ENCODE data around the genes NMB, SEC11A and AKAP13.

GRCh38 chr15:82093597-82094137 is 47.8 kb upstream of the MEX3B start:
- RRBS = no CpG with 5 or more reads among the region's 15 CpGs

DNA sequence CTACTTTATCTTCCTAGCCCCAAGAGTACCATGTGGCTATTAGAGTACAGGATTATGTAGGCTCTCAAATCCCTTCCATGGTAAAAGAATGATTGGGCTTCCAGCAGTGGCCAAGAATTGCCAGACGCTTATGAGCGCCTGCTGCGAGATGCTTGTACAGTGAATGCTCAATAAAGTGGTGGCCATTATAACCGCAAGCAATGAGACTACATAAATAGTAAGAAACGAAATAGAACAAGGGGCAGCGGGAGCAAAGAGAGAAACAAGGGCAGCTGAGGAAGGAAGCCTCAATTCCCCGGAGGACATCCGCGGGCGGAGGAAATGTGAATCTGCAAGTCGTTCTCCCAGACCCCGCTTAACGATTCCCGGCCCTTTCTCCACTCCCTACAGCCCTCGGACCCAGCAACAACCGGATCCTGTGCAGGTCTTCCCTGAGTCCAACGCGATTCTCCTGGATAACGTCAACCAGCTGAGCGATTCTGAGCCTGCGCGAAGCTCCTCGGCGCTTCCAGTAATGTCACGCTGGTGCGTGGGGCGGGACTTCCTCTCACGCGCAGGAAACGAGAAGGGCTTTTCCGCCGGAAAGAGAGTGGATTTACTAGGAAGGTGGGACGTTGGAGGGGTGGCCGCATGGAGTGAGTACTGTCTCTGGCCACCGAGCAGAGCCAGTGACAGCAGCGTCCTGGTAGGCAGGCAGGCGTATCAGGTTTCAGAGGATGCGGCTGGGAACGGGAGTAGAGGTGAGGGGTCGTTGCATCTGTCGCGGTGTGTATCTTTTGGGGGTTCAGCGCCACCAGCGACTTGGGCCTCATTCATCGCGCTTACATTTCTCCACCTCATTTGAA is 40.5 kb upstream of the AP3B2 start:
- RRBS = under 1% methylated on average over 10 of the region's 46 CpGs

- RRBS = under 1% methylated on average over 78 of the region's 121 CpGs
These were observed 636 bp downstream of the WHAMM start for GRCh38 chr15:82809763-82810765.

DNA sequence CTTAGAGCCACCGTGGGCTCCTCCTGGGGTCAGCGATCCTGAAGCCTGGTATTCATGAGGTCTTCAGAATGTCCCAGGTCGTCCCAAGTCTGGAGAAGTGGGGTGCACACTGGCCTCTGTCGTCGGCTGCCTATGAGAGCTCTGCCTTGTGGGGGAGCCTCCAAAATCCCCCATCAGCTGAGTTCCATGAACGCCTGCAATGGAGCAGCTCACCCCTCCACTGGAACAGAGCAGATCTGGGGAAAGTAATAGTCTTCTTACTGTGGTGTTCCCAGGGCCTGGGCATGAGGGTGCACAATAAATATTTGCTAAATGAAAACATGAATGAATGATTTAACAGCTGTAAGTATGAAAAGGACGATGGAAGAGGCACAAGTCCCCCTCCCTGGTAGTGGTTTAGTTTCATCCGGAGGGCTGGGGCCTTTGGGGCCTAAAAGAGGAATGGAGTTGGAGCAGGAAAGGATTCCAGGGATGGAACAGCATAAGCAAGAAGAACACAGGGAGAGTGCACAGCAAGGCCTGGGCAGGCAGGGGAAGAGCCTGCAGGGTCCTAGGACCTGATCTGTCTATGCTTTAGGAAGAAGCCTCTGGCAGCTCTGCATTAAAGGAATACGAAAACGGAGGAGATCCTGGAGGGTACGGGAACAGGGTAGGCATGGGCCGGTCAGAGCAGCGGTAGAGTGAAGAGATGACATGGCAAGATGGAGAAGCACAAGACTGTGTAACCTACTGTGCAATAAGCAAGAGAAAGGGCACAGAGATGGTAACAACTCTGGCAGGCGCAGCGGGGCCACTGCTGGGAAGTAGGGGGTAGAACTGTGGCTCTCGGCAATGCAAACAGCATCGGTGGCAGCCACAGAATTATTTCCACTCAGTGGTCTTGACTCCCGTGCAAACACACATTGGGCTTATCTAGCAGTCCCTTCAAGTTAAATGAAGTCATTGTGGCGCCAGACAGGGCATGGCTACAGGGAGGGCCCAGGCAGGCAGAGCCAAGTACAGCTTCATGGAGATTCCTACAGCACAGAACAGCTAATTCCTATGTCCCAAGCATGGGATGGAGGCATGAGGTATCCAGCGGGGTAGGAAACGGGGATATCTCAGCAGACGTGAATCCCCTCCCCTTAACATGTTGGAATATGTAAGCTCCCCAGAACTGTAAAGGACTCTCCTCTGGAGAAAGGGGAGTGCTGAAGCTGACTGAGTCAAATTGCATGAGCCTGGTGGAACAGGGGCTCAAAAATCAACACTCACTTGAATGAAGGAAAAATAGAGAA is 28.6 kb downstream of the WHAMM start:
- RRBS = no CpG with 5 or more reads among the region's 22 CpGs

- RRBS = no CpG with 5 or more reads among the region's 1 CpG
These were observed 6.9 kb downstream of the HDGFL3 start for GRCh38 chr15:83200705-83201157.

DNA sequence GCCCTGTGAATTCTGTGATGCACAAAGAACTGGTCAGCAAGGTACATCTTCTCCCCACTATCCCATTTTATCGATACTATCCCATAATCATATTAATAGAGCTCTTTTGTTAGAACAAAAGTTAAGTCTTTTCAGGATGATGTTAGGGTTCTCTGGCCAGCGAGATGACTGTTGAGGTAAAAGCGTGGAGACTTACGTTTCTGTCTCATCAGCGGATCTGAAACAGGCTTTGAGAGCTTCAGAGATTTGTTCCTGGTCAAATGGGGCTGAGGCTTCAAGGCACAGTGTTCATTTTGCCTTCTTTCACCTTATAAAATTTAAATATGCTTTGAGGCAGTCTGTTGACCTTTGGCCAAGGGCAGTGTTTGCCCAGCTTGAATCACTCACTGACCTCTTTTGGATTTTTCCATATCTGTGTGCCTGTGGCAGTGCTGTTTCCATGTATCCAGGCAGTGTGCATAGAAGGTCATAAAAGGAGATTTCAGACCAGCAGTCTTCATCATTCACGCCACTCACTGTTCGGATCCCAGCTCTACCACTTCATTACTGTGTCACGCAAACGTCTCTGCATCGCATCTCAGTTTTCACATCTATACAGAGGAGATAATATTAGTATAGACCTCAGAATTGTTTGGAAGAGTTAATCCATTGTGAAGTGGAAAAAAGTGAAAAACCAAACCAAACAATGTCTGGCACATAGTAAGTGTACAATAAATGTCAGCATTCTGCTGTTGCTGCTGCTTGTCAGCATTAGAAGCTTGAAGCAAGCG is 3.2 kb downstream of the ADAMTSL3 start:
- RRBS = no CpG with 5 or more reads among the region's 11 CpGs

GRCh38 chr15:84421912-84422355 is 178.9 kb upstream of the ZSCAN2 start:
- RRBS = no CpG with 5 or more reads among the region's 36 CpGs

DNA sequence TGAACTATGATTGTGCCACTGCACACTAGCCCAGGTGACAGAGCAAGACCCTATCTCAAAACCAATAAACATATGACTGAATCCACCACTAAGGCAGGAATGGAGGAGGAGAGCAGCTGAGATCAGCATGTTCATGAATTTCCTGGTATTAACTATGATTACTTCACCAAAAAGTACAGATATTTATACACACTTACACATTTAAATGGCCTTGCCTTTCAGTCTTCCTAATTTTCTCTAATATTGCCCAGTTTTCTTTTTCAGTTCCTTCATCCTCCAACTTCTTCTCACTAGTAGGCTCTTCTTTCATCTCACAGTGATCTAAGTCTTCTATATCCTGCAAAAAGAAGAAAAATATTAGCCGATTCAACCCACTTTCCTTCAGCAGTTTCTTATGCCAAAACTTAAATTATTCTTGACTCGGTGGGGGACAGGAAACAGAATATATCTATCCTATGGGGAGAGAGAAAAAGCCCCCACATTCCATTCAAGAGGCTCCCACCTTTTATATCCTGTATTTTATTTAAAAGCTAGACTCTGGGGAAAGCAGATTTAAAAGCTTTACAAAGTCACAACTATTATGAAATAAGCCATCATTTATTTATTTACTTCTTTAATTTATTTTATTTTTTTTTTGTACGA is 58.7 kb upstream of the ZSCAN2 start:
- RRBS = no CpG with 5 or more reads among the region's 3 CpGs

- RRBS = 10% methylated on average over 31 of the region's 70 CpGs
These were observed 20.2 kb downstream of the WDR73 start for GRCh38 chr15:84633720-84634385.

GRCh38 chr15:84657820-84658966 is at the start of gene NMB:
TSS of gene NMB (minus strand) at chr15:84658199.
- RRBS = 6% methylated on average over 17 of the region's 78 CpGs

DNA sequence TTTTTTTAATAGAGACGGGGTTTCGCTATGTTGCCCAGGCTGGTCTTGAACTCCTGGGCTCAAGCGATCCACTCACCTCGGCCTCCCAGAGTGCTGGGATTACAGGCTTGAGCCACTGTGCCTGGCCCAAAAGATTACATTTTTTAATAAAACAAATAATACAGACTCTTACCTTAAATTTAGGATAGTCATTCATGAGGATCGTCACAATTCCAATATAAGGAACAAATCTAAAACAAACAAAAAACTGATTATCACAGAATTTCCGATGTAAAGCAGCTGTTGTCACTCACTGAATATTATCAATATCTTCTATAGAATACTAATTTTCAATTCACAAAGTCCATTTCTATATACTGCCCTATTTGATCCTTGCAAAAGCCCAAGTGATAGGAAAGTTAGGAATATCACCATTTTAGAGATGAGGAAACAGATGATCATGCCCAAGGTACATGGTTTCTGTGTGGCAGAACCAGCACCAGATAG is 12.6 kb upstream of the NMB start:
- RRBS = no CpG with 5 or more reads among the region's 6 CpGs

DNA sequence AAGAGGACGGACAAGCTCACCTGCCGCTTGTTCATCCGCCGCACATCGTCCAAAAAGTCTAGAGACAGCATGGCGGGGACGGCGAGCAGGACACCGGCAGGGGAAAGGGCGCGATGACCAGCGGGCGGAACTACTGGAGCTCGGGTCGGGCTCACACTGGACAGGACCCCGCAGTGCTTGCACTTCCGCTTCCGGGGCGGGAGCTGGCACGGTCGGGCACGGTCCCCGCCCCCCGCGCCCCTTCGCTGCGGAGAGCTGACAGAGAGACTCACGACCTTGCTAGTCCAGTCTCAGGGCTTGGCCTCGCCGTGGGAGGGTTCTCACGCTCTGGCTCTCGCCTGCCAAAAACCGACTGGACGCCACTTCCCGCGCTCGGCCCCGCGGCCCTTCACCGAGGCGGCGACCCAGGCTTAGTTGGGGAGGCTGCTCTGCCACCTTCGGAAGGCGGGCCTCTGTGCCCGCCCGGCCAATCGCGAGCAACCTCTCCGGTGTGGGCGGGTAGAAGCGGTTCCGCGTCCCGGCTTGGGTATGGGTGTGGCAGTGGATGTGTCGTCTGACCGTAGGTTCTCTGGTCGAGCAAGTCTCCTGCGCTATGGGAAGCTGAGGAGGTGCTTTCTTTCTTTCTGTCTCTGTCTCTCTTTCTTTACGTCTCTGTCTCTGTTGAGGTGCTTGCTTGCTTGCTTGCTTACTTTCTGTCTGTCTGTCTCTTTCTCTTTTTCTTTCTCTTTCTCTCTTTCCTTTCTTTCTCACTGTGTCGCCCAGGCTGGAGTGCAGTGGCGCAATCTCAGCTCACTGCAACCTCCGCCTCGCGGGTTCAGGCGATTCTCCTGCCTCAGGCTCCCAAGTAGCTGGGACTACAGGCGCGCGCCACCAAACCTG is at the start of gene SEC11A:
Gene SEC11A (minus strand): TSS at position 135 of the 879 bp plus-strand sequence.
- RRBS = under 1% methylated on average over 8 of the region's 68 CpGs

GRCh38 chr15:84980129-84980762 is 1.4 kb upstream of the PDE8A start:
- RRBS = 1% methylated on average over 13 of the region's 38 CpGs

DNA sequence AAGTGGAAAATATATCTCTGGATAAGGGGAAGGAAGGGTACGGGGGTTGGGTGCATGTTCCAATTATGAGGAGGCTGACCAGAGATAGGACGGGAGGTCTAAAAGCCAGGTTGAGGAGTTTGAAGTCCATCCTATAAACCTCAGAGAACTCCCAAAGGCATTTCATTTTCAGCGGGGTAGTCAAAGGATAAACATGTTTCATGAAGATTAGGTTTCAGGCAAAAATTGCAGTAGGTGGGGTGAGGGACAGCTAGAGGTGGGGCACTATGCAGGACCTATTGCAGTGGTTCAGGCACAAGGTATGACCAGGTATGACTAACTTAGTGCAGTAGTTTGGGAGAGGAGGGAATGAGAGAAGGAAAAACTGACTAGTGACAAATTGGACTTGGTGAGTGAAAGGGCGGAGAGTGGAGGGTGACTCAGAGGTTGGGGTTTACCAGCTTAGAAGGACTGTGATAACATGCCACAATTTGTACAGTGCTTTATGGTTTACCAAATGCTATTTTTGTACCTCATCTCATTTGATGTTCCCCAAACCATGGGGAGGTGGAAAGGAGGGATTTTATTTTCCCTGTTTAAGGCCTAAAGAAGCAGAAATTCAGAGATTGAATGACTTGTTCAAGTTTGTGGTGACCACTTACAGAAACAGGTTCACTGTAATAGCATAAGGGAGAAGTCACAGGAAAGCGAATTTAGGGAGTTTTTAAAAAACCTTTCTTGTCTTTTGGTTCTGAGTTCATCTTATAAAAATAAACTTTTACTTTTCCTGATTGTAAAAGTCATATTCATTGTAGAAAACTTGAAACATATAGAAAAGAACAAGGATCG is 10.9 kb downstream of the PDE8A start:
- RRBS = no CpG with 5 or more reads among the region's 6 CpGs

- RRBS = no CpG with 5 or more reads among the region's 6 CpGs
These were observed 24.9 kb downstream of the PDE8A start for GRCh38 chr15:85006245-85007323.

- RRBS = no CpG with 5 or more reads among the region's 4 CpGs
These were observed 31.0 kb downstream of the PDE8A start for GRCh38 chr15:85012459-85013273.

DNA sequence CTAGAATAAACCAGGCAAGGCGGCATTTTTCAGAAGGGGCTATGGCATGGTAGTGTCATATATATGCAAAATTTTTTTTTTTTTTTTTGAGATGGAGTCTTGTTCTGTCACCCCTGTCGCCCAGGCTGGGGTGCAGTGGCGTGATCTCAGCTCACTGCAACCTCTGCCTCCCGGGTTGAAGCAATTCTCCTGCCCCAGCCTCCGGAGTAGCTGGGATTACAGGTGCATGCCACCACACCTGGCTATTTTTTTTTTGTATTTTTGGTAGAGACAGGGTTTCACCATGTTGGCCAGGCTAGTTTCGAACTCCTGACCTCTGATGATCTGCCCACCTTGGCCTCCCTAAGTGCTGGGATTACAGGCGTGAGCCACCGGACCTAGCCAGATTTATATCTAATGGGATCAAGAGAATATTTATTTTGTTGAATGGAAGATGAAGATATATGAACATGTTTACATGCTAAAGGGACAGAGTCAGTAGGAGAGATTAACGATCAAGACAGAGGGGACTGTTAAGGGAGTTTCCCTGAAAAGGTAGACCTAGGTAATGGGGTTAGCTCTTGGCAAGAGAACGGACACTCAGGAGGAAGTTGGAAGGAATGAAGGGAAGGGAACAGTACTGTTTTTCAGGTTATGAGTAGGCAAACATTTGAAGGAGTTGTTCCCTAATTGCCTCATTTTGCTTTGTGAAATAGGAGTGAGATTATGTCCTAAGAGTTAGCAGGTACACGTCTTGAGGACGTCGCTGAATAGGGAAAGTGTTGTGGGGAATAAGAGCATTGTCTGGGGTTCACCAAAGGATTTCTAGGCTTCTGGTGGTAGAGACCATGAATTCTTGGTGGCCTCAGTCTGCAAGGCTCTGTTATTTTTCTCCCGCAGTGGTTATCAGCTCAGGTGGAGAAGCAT is 41.1 kb downstream of the PDE8A start:
- RRBS = no CpG with 5 or more reads among the region's 14 CpGs

DNA sequence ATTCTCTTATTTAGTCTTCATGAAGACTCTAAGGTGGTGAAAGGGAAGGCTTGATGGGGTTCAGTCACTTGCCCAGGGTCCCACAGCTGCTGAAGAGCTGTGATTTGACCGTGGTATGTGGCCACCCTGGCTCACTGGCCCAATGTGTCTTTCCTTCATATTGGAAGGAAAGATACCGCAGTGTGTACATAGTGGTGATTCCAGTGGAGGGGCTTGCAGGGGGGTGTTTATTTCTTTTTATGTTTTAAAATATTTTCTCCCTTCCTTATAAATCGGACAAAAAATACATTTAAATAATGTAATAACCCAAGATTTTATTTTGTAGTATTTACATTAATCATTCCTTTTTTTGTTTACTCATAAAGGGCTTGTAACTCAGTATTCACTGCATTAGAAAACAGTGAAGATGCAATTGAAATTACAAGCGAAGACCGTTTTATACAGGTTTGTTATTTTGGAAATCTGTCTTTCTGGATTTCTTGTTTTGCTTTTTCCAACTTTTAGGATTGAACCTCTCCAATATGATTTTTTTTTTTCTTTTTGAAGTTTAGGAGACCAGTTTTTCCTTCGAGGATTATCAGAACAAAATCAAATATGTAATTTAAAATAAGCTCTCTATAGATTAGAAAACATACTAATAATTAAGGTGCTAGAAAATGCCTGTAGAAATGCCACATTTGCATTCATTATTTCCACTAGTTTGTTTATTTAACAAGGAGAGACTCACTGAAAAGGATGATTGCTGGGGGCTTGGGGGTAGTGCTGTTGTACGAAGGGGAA is 107.5 kb downstream of the PDE8A start:
- RRBS = no CpG with 5 or more reads among the region's 7 CpGs

DNA sequence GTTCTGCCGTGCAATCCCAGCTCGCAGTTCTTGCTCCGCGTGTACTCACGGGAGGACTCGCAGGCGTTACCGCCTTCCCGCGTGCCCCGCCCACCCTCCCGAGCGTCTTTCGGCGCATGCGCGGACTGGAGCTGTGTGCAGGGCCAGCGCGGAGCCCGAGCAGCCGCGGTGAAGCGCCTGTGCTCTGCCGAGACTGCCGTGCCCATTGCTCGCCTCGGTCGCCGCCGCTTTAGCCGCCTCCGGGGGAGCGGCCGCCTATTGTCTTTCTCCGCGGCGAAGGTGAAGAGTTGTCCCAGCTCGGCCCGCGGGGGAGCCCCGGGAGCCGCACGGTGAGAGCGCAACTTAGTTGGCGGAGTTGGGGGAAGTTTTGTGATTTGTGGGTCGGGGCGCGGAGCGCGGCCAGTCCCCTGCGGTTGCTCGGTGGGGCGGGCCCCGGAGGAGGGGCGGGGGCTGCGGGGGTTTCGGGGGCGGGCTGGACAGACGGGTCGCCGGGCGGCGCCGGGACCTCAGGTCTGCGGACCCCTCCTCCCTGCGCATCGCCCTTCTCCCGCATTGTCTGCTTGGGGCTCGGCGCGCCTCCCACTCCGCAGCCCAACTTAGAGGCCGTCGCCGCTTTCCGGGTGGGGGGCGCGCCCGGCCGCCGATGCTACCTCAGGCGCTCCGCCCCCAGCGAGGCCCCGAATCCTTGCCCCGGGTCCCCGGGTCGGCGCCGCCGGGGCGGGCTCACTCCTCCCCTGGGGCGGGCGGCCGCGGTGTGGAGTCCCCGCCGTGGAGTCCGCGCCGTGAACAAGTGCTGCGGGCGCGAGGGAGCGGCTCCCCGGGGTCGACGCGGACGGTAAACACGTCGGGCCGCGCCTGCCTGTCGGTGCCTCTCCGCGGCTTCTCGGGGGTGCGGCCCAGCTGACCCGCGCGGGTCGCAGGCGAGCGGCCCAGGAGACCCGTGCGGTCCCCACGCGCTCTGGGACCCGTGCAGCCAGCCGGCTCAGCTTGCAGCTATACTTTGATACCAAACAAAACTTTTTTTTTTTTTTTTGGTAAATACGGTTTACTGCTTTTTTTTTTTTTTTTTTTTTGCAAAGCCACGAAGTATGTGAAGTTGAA is at the start of gene AKAP13:
Gene AKAP13 (plus strand): TSS at position 134 of the 1,101 bp plus-strand sequence.
- RRBS = 2% methylated on average over 23 of the region's 133 CpGs

- RRBS = no CpG with 5 or more reads among the region's 7 CpGs
These were observed 7.6 kb downstream of the AKAP13 start for GRCh38 chr15:85388082-85388372.